Mucosa of descending colon (tissue), 1 donor: ENCODE measurements around a stretch of chr3.

DNA sequence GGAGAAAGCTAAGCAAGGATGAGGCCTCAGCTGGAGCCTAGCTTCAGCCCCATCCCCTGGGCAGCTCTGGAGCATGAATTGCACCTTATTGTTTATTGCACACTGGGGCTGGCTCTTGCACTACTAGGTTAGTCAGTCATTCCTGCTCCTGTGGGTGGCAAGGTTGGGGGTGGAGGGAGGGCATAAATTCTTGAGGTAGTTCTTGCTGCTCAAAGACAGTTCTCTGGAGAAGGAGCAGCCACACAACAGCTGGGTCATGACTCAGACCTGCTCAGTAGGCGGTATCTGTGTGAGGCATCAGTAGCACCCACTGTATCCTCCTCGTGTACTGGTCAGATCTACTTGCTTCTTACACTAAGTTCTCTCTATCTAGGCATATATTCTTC, 27.2 kb upstream of the TNFSF10 start:
- PRO-cap, result no peak

DNA sequence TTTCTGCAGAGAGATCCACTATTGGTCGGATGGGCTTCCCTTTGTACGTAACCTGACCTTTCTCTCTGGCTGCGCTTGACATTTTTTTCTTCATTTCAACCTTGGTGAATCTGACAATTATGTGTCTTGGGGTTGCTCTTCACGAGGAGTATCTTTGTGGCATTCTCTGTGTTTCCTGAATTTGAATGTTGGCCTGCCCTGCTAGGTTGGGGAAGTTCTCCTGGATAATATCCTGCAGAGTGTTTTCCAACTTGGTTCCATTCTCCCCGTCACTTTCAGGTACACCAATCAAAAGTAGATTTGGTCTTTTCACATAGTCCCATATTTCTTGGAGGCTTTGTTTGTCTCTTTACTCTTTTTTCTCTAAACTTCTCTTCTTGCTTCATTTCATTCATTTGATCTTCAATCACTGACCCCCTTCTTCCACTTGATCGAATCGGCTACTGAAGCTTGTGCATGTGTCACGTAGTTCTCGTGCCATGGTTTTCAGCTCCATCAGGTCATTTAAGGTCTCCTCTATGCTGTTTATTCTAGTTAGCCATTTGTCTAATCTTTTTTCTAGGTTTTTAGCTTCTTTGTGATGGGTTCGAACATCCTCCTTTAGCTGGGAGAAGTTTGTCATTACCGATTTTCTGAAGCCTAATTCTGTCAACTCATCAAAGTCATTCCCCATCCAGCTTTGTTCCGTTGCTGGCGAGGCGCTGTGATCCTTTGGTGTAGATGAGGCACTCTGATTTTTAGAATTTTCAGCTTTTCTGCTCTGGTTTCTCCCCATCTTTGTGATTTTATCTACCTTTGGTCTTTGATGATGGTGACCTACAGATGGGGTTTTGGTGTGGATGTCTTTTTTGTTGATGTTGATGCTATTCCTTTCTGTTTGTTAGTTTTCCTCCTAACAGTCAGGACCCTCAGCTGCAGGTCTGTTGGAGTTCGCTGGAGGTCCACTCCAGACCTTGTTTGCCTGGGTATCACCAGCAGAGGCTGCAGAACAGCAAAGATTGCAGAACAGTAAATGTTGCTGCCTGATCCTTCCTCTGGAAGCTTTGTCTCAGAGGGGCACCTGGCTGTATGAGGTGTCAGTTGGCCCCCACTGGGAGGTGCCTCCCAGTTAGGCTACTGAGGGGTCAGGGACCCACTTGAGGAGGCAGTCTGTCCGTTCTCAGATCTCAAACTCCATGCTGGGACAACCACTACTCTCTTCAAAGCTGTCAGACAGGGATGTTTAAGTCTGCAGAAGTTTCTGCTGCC, 46.1 kb downstream of the NCEH1 start:
- PRO-cap, result no peak

GRCh38 chr3:172666312-172666632, 44.6 kb downstream of the NCEH1 start:
- PRO-cap, result no peak

DNA sequence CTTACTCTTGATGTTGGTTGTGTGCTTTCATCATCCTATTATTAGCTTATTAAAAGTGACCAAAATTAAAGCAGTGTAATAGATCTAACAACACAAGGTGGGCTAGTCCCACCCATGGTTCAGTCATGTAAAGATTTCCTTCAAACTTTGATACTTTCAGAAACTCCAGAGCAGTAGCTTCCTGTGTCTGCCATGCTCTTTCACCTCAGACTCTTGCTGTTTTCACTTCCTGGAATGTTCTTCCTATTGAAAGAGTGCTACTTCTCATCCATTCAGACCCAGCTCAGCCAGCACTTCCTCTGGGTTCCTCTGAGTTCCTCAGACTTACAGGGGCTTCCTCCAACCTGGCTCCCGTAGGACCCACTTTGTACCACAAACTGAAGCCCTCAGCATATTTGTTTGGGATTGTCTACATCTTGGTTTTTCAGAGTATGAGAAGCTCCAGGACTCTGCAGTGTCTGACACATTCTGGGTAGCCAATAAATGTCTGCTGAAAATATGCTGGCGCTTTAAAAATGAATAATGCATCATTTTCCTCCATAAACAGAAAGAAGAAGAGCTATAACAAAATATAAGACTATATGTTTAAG, 18.1 kb downstream of the NCEH1 start:
- PRO-cap, result unidirectional peak, minus-strand start at position 215 of the sequence

DNA sequence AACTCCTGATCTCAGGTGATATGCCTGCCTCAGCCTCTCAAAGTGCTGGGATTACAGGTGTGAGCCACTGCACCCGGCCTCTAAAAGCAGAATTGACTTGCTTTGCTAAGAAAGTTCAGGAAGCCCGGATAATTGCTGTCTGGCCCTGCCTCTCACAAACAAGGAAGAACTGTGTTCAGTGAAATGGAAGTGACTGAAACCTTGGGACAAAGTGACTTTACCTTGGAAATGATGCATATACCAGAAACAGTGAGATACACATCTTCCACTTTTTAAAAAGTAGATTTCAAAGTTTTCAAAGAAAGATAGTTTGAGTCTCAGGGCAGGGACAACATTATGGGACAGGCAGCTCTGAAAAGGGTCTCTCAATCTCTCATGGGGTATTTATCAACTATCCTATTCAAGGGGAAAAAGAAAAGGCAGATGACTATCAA, 12.7 kb downstream of the NCEH1 start:
- PRO-cap, result bidirectional peak, plus-strand start at position 178 of the sequence, minus-strand start at position 90 of the sequence

DNA sequence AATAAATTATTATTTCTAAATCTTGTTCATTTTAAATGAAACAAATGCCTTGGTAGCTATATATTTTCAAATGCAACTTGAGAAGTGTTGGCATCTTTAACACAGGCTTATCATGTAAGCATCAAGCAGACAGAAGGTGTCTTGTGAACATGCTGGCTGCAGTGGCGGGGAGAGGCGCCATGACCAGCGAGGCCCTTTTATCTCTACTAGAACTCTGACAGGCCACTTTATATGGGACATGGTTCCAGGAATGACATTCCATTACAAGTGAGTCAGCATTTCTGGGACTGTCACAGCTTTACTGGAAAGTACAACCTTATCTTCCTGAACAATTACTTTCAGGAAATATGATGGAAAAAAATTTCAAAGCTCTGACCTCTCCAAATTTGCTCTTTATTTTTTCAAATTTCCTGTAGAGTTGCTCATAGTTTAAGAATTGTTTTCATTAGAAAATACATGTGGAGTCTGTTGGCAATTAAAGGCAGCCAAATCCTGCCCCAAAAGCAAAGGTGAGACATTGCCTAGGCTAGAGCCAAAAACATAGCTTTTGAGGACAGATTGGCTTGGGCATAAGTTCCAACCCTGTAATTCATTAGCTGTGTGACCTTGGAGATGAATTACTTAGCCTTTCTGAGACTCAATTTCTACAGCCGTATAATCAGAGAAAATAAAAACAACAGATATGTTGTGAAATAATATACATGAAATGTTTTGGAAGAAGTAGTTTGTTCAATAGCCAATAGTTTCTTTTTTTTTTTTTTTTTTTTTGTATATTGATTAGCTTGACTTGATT, 106.7 kb downstream of the ECT2 start:
- PRO-cap, result no peak

DNA sequence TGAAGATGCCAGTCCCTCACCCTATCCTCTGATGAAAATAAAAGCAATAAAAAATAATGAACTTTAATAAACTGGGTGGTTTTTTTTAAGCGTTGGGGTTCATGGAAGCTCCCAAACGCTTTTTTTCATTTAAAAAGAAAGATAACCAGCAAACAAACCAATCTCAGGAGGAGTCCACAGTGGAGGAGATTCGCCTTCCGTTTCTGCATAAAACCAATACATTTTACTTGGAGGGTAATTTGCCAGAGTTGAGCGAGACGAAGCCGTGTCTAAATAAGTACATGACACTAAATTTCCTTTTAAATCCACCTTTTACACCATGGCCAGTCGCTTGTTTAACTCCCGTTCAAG, 549 bp upstream of the NLGN1 start:
- PRO-cap, result no peak

GRCh38 chr3:173586270-173586510, 188.6 kb downstream of the NLGN1 start:
- PRO-cap, result no peak

DNA sequence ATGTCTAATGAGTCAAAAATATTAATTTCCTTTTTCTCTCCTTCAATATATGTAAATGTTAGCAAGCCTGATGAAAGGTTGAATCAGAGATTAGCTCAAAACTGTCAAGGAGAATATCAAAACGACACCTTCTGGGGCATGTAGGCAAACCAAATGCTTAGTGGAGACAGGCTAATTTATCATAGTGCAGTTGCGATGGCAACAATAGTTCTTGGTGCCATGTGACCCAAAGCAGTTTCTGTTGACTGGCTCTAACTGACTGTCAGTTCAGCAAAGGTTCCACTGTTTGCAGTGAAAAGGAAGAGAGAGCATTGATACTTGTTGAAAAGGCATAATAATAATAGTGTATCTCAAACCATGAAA, 513.9 kb downstream of the NLGN1 start:
- PRO-cap, result no peak

DNA sequence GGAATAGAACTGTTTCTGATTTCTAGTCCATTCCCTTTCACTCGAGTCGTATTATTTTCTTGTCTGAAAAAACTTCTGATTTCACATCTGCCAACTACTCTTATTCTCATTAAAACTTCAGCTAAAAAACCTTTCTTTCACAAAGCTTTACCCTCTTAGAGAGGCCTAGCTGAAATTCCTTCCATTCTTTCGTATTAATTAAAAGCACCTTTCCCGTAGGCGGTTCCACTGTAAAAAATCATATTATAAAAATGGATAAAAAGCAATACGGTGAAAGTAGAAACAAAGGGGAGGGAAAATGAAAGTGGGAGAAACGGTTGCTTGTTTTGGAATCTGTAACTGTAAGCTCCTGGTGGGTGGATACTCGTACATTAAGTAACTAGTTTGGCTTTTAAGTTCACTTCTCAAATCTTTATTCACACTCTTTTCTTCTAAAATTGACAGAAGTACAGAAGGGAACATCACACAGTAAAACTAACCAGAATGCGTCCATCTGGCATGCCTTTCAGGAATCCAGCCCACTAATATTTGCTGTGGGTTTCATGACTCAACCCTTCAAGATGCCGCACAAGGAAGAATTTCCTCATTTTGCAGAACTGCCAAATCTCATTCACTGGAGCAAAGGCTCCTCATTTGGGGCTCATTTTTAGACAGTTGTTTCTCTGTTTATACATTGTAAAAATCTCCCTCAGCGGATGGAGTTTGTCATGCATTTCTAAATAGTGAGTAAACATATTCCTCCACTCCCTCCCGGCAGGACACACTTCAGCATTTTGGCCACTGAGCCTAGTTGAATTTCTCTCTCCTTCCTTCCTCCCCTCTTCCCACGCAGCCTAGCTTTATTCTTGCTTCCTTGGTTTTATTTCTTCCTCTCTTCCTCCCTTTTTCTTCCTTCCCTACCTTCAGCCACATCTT, 419.6 kb upstream of the NAALADL2 start:
- PRO-cap, result no peak

DNA sequence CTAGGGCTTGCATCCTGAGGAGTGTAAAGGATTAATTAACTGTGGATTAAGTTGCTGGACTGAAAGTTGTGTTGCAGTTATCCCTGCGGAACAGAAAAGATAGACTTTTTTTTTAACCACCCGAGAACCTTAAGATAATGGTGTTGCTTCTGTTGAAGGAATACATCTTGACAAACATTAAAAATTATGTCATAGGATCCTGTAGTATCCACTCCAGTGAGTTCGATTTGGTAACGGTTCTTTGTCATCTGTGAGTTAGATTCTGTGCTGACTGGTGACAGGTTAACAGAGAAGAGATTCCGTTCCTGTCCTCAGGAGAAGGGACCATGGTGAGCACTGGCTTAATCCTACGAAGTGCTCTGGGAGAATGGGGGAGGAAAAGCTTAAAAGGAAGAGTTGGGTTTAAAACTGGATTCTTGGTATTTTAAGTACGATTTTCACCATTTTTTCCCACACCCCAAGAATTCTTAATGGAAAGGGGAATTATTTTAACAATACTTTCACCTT, 417.2 kb upstream of the NAALADL2 start:
- PRO-cap, result no peak

- PRO-cap, result no peak
These were observed 410.9 kb upstream of the NAALADL2 start for GRCh38 chr3:174448278-174448677.

GRCh38 chr3:176326618-176327488, 870.4 kb downstream of the TBL1XR1 start:
- PRO-cap, result no peak

DNA sequence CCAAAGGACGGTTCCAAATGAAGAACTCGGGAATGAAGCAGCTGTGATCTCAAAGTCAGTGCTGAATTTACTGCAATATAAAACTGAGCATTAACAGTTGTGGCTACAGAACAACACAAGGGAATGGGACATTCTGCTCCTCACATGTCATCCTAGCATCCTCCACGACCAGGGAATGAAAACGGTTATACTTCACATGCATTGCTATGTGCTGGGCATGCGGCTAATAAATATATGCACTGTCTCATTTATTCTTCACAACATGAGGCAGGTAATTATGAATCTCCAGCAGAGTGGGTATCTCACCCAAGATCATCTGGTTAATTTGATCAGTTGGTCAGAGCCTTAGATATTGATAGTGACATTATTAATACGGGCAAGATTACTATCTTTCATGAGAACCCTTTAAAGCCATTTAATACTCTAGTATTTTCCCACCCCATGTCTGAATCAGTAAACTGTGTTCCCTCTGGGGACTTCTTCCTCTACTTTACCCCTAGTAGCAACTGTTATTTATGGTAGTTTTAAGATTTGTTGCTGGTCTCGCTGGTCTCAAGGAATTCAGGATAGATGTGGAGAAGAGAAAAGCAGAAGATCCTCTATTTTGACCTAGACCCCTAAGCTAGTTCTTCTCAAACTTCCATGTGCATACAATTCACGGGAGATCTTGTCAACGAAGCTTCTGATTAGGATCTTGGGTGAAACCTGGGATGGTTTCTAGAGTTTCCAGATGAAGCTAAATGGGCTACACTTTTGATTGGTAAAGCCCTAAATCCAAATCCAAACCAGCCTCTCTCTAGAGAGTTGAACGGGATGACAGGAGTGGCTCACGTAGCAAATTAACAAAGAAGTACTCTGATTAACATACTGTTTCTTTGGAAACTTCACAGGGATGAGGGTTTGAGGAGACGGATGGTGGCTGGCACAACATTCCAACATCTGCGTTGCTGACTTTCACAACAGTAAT, 181.8 kb downstream of the TBL1XR1 start:
- PRO-cap, result no peak

DNA sequence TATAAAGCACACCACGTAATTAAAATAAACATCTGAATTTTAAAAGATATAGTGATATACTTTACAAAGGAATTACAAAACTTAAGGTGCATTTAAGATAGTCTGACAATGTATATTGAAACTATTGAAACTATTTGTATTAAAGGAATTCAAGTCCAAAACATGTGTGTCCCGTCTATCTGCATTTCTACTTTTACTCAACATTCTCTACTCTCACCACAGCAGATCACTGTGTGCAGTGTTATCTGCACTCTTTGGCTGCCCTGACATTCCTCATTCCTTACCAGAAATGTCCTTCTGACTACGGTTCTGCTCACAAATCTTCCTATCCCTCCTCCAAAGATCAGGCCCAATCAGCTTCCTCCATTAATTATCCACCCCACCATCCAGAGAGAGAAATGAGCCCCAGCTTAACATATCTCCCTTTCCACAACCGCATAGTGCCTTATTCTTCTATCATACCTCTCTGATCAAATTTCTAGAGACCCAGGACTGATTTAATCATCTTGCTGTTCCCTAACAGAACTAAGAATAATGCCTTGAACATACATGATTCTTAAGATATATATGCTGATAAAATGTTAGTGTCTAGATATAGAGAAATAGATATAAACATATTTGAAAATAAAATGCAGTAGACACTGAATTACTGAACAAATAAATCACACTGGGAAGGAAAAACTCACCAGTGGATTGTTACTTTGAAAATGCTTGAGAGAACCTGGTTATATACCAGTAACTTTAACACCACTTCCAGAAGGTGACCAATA, 94.6 kb downstream of the TBL1XR1 start:
- PRO-cap, result no peak

GRCh38 chr3:177121516-177122184, 75.6 kb downstream of the TBL1XR1 start:
- PRO-cap, result no peak

DNA sequence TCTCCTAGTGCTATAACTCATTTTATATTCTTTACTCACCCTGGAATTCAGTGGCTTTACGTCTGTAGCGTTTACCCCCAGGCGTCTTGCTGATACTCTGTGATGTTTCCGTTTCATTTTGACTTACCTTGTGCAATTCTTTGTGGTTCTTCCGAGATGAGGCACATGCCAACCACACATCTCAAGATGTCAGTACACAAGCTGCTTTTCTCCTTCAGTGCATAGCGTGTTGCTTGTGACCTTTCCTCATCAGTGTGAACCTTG, 4.3 kb upstream of the TBL1XR1 start:
- PRO-cap, result bidirectional peak, plus-strand start at position 179 of the sequence, minus-strand start at position 91 of the sequence

DNA sequence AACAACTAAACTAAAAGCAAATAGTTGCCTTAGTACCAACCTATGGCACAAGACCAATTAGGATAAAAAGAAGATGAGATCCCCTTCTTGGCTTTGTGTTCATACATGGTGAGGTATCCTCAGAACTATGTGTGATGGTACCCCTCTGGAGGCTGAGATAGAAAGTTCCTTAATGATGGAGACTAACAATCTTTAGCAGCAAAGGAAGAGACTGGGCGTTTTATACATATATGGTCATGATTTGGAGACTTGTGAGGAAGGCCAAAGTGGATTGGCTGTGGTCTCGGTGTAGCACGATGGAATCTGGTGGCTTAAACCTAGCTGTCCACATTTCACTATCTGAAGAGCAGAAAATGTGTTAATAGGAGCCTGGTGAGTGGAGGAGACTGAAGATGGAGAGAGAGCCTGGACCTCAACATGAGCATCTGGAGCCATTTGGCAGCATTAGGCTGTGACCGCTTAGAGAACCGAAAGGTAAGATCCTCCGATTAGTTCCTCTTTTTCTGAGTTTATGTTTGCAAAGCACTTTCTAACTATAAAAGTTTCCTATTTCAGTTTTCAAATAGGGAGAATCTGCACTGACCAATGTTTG, 244.5 kb upstream of the TBL1XR1 start:
- PRO-cap, result no peak

DNA sequence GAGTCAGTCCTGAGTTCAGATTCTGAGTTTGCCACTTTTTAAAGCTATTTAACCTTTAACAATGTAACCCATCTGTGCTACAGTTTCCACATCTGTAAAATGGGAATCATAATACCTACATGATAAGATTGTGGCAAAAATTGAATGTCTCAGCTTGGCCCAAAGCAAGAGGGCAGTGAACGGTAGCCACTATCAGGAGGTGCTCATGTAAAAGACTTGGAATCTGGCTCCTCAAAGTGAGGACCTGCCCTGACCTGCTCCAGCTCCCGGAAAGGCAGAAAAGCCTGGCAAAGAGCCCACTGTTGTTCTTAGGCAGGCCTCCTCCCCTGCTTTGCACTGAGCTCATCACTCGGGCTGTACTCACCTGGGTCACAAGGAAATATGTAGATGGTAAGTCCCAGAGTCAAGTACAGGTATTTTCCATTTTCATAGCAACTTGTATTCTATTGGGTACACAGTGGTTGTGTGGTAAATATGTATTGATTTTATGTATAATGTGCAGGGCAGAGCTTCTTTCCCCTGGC, 250.7 kb upstream of the TBL1XR1 start:
- PRO-cap, result no peak

DNA sequence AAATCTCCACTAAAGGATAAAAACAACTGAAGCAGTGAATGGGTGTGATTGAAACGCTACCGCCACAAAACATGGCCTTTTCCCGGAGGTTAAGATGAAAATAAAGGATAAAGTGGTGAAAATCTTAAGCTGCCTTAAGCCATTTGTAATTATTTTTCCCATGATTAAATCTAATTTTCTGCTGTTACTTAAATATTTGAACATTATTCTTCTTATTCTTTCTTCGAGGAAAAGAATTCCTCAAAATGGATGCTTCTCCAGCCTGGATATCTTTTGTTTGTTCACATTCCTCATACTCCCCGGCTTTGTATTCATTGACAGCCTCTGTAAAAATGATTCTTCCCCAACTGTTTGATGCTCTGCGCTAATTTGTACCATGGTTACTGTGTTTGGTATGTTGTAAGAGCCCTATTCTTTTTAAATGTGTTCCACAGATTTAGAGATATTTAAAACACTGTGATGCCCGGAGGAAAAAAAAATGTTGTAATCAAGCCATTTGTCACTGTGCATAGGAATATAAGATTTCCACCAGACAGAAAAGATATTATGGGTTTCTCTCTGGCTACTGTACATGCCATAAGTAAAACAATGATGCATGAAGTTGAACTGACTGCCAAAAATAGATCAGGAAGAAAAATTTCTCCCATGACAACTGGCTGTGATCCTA, 254.5 kb upstream of the TBL1XR1 start:
- PRO-cap, result no peak